Endothelial cell (in vitro differentiated cells): ENCODE measurements around the genes OTUD3 and CAMK2N1.

DNA sequence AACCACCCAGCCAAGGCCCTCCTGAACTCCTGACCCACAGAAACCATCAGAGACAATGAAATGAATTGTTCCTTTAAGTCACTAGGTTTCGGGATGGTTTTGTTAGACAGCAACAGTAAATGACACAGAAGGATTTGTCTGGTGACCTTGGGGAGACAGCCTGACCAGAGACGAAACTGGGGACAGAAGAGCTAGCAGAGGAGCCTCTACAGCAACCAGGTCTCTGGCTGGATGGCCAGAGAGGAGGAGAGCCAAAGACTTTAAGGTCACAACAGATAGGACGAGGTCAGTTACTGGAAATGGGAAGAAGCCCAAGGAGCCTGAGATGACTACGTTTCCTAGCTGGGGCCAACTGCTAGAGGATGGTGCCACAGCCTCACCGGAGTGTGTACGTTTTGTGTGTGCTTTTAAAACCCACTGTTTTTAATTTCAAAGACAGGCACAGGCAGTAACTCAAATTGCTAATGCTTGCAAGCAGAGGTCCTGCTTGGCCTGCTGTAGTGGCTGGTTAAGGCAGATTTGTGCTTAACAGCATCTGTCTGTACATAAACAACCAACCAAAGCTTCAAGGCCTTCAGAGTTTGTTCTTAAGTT, 58.5 kb downstream of the CAPZB start:
- PRO-cap, result no peak

GRCh38 chr1:19427379-19428155, 57.8 kb downstream of the CAPZB start:
- PRO-cap, result no peak

DNA sequence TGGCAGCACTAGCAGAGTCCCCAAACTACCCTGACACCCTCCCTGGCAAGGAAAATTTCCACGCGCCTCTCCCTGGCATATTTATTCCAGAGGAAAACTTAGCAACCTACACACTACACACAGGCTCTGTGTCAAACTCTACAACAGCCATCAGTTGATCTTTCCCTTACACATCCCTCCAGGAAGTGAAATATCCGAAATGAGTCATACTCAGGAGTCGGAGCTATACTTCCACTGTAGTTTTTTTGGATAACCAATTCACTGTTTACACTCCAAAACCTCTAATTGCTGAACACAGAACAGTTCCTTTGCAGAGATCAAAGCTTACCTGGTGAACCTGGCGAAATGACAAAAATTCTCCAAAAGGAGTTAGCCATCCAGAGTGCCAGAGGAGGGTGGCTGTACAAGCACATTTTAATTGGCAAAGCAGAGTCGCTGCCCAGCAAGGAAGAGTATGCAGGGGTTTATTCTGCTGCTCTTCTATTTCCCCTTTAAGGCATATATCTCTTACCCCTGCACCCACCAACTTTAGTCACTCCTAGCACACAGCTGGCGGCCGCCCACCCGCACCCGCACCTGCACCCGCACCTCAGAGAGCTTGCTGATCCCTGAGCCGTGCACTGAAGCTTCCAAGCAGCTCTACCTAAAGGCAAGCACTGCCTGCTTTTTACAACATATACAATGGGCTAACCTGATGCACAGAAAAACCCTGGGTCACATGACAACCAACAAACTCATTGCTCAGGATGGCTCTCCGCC, 55.0 kb downstream of the CAPZB start:
- PRO-cap, result no peak

DNA sequence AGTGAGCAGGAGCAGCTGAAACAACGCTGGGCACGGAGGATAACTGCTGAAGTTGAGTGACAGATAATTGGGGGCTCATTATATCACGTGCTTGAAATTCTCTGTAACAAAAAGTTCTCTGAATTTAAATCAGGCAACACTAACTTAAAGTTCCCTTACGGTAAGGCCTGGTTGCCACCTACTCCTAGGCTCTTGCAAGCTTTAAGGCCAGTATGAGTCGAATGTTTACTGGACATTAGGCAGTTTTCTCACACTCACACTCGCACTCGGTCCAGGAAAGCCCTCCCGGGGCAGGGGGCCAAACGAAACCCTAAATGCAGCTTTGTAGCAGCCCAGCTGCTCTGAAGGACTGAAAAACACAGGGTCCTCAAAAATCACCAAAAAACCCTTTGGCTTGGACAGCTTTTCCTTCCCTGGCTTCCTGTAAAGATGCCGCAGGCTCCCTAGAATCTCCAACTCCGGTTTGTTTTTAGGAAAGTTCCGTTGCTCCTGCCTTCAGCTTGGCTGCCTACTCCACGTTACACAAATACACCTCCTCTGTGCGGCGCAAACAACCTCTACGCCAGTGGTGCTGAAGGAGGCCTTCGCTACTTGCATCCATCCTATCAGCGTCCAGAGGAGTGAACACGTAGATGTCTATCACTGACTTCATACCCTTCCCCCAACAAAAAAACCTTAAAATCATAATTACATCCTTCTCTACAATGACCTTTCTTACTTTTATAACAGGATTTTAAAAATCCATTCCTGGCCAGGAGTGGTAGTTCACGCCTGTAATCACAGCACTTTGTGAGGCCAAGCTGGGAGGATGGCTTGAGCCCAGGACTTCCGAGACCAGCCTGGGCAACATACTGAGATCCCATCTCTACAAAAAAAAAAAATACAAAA, 42.7 kb downstream of the CAPZB start:
- PRO-cap, result no peak

- PRO-cap, result no peak
Observed at GRCh38 chr1:19459494-19460074, 25.8 kb downstream of the CAPZB start.

DNA sequence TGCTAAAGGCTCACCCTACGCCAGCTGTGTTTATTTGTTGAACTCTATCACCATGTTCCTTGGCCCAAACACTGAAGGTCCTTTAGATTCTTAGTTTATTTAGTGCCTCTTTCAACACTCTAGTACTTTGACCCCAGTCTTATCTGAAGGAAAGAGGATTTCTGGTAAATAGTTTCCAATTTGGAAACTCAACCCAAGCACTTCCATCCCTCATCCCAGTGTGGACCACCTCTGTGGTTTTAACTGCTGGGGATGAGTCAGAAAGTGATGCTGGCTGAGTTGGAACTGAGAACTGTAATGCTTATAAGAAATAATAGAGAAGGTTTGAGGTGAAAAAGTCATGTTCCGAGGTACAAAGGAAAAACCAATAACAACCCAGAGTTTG, 19.6 kb upstream of the CAPZB start:
- PRO-cap, result no peak

DNA sequence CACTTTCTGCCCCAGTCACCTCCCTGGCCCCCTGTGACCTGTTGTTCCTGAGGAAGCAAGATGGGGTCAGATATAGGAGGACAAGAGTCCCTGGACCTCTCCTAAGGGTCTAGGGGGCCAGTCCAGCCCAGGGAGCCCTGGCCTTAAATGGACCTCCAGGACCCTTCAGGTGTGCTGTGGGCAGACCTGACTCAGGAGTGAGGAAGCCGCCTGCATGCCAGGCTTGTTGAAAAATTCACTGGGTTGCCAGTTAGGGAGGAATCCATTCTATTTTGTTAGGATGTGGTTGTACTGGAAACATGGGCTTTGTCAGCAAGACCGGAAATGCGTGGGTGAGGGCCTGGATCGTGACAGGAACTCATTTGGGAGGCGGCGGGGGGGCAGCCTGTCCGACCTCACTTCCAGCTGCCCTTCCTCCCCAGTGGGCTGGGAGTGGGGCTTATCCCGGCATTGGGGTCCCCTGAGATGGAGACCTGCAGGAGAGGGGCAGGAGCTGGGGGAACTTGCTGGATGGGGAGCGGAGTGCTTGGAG, 8.0 kb downstream of the NBL1 start:
- PRO-cap, result no peak

DNA sequence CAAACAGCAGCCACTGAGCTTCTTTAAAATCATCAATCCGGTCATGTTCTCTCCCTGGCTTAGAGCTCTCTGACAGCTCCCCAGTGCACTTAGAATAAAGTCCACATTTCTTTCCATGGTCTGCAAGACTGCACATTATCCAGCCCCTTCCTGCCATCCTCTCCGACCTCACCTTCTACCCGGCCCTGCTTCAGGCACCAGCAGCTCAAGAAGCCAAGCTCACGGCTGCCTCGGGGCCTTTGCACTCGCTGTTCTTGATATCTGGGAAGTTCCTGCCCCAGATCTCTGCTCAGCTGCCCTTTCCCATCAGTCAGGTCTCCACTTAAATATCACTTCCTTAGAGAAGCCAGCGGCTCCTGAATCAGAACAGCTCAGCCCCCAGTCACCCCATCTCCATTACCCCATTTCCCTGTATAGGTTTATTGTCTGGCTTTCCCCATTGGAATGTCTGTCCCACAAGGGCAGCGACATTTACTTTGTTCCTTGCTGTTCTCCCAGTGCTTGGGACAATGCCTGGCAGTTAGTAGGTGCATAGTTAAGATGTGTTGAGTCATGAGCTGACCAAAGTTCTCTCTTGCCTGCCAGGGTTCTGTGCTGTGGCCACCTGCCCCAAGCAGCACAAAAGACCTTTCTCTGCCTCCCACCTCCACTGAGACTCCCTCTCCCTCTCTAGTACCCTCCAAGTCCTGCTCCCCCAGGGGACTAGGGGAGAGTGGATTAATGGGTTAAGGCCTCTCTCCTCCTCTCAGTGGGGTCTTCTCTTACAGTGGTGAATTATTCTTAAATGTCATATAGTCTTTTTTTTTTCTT, 40.1 kb downstream of the TMCO4 start:
- PRO-cap, result no peak

- PRO-cap, result bidirectional peak, plus-strand start at chr1:19882365, minus-strand start at chr1:19882234; bidirectional peak, plus-strand start at chr1:19882498, minus-strand start at chr1:19882631
Observed at GRCh38 chr1:19881921-19883180, at the start of gene OTUD3. Gene OTUD3 (plus strand): TSS chr1:19882395.

DNA sequence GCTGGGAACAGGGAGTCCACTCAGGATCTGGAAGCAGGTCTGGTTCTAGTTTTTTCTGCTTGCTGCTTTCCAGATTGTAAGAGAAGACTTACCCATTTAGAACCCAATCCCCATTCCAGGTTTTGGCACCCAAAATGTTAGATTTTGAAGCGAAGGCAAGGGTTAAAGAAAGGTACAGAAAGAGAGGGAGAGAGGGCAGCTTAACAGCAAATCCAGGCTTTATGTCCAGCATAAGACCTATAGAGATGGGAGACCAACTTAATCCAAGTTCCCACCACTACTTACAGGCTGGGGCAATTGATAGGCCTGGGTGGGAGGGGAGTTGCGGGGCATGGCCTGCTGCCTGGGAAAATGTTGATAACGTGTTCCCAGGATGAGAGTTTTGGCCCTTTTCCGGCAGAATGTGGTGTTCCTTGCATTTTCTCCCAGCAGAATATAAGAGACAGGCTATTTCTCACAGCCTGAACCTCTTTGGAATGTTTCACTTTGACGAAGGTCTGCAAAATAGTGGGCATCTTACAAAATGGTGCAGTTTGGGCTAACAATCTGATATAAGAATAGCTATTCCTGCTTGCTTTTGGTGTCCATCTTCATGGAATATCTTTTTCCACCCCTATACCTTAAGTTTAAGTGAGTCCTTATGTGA, 34.9 kb upstream of the PLA2G5 start:
- PRO-cap, result no peak

GRCh38 chr1:20080977-20081393, 11.0 kb downstream of the PLA2G5 start:
- PRO-cap, result no peak

GRCh38 chr1:20124404-20124991, 5.2 kb upstream of the PLA2G2D start:
- PRO-cap, result no peak

DNA sequence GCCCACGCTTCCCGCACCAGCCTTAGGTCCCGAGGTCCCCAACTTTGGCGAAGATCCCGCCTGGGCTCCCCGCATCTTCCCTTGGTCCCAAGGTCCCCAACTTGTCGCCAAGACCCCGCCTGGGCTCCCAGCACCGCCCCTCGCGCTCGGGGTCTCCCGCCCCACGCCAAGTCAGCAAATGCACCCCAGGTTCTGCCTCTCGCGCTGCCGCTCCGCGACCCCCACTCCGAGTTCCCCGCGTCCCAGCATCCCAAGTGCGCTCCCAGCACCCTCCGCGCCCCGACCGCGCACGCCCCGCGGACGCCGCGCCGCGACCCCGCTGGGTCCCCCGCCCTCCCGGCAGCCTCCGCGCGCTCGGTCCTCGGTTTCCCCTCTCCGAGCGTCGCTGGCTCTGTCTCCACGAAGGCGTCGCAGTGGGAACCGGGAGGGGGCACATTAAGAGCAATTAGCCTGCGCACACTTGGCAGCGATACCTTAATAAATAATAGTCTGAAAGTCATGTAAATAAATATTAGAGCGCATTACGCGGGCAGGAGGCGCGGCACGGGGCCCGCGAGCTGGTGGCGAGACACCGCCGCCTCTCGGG, 75.8 kb downstream of the VWA5B1 start:
- PRO-cap, result no peak

GRCh38 chr1:20411189-20411623, 74.8 kb downstream of the CAMK2N1 start:
- PRO-cap, result no peak

DNA sequence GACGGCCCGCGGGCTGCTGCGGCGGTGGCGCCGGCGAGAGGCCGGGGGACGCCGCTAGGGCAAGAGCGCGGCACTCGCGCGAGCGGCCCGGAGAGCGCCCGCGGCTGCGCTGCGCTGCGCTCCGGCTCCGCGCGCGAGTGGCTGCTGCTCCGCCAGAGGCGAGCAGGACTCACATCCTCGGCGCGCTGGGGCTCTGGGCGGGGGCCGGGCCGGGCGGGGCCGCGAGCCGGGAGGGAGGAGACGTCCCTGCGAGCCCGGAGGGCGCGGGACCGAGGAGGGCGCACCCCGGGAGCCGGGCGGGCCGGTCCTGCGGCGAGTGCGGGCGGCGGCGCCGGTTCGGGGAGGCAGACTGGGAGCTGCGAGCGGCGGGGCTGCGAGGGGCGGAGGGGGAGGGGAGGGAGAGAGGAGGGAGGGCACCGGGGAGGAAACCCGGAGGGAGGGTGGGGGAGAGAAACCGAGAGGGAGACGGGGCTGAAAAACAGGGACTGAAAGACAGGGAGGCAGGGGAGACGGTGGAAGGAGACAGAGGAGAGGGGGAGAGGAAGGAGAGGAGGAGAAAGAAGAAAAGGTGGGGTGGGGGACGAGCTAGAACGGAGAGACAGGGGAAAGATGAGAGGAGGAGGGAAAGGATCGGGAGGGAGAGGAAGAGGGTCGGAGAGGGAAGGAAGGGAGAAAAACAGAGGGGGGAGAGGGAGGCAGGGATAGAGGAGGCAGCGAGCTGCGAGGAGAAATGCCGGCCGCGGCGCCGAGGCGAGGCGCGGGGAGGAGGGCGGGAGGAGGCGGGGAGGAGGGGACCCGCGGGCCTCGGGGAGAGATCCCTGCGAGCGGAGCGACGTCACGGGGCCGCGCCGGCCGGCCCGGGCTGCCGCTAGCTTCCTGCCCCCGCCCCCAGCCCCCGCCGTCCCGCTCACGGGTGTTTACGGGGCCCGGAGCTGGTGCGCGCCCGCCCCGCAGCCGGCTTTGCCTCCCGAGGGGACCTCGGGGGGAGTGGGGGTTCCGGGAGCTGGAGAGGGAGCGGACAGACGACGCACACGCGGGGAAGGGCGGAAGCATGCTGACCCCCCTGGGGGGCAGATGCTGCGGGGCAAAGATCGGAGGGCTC, at the start of gene CAMK2N1:
Gene CAMK2N1, minus strand, starts transcription at position 732 of the 1,102 bp plus-strand sequence.
- PRO-cap, result unidirectional peak, minus-strand start at position 139 of the sequence

- PRO-cap, result no peak
Observed at GRCh38 chr1:20650373-20651470, 10.4 kb downstream of the DDOST start.

- PRO-cap, result no peak
Observed at GRCh38 chr1:20885969-20886424, 98.9 kb upstream of the HP1BP3 start.

DNA sequence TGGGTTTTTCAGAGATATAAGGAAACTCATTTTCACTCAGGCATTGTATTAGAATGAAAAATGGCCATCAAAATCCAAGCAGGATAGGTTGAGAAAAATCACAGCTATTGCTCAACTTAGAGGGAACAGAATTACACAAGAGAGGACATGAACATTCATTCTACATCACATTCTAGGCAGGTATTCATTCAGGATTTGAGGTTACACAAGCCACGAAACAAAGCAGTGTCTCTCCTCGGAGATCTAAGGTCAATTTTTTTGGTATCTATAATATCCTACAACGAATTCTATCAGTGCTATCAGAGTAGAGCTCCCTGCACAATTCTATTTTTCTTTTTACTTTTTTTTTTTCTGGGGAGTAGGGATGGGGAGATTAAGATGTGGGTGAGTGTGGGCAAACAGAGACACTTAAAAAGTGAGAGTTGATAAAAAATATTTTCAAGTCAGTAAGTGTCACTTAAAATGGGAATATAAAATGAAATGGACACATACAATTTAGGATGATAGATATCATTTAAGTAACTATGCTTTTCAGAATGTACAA, 163.7 kb upstream of the HP1BP3 start:
- PRO-cap, result no peak

DNA sequence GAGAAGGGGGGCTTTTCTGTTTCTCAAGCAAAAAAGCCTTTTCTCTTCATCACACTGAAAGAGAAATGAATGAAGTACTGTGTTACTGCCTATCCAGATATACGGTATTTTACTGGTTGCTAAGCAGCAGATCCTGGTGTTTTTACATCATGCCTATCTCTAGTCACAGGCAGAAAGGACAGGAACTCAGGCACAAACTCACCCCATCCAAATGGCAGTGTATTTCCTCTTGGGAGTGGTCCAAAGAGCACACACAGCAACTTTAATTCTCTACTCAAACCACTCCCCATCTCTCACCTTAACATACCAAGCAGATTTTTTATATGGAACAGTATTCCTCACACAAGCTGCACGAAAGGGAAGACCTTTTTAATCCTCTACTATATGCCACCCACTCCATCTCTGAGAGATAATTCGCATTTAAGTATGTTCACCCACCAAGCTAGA, 27.3 kb downstream of the EIF4G3 start:
- PRO-cap, result bidirectional peak, plus-strand start at position 222 of the sequence, minus-strand start at position 57 of the sequence

GRCh38 chr1:21295045-21295384, 4.8 kb upstream of the ECE1 start:
- PRO-cap, result no peak